ENCODE measurements around a stretch of chr9.

CAGE:
- cytosol, long polyA minus RNA: no peak
- cytosol, long polyA plus RNA: no peak
- long polyA plus RNA: no peak
- nucleus, long polyA minus RNA: no peak
- nucleus, long polyA plus RNA: no peak
Measured at GRCh38 chr9:136666912-136667951, 4.5 kb downstream of the EGFL7 start.

DNA sequence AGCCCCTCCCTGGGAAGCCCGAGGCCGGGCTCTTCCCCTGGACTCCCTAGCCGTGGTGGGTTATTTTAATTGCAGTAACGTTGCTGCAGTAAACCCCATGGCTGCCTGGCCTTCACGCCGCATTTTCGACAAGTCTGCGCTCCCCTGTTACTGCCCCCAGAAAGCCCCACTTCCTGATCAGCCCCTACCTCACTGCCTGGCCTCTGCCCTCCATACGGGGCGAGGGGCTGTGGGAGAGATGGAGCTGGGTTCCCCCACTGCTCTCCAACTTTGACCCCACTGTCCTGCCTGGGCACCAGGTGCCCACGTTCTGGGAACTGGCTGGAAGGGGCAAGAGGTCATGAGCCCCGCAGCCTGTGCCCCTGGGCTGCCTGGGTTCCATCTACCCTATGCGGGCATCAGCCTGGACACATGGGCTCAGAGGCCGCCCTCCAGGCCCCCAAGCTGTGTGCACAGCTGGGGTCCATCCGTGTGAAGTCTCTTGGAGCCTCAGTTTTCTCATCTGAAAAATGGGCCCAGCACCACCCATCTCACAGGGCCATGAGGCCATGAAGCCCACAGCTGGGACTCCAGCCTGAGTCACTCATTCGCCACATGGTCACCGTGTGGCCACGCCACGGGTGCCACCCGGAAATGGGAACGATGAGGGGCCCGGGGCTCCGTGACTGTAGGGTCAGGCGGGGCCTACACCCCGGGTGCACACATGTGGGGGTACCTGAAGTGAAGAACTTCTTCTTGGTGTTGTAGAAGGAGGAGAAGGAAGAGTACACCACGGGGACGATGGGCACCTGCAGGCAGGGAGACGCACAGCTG lies 11.5 kb downstream of the EGFL7 start:
CAGE:
- cytosol, long polyA minus RNA: no peak
- cytosol, long polyA plus RNA: no peak
- long polyA plus RNA: no peak
- nucleus, long polyA minus RNA: no peak
- nucleus, long polyA plus RNA: no peak

CAGE:
- cytosol, long polyA minus RNA: no peak
- cytosol, long polyA plus RNA: no peak
- long polyA plus RNA: no peak
- nucleus, long polyA minus RNA: no peak
- nucleus, long polyA plus RNA: no peak
Measured at GRCh38 chr9:136688353-136688545, 992 bp upstream of the AGPAT2 start.

DNA sequence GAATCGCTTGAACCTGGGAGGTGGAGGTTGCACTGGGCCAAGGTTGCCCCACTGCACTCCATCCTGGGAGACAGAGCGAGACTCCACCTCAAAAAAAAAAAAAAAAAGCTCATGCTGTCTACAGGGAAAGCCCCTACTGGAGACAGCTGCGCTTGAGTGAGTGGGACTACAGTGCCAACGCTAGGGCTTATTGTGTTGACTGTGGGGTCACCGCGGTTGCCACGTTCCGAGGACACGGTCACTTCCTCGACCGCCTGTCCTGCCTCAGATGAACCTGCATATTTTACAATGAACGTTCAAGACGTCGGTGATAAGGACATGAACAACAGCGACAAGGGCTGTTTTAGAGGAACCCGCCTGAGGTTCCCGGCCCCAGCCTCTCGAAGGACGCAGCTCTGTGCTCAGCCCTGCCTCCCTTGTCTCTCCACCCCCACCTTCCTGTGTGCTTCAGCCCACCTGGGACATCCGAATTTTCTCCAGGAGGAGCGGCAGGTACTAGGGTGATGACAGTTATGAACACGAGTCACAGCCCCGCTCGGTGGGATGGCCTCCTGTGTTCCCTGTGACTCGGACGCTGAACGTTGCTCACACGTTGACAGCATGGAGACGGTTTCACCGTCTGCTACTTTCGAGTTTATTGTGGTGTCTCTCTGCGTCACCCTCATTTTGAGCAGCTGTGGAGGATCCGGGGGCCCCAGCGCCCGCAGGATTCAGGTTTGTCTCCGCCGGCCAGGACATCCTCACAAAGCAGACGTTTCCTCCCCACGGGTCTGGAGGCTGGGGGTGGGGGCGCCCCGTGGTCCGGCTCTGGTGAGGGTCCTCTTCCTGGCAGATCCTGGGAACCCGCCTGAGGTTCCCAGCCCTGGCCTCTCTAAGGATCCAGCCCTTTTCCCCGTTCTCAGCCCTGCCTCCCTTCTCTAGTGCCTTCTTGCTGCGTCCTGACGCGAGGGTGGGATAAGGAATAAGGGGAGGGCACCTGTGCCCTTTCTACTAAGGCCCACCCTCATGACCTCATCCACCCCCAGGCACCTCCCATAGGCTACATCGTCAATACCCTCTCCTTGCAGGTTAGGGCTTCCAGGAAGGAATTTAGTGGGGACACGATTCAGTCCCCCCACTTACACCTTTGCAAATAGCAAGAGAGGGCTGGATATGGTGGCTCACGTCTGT lies 11.1 kb upstream of the DIPK1B start:
CAGE:
- cytosol, long polyA minus RNA: no peak
- cytosol, long polyA plus RNA: no peak
- long polyA plus RNA: no peak
- nucleus, long polyA minus RNA: no peak
- nucleus, long polyA plus RNA: no peak

CAGE:
- cytosol, long polyA minus RNA: no peak
- cytosol, long polyA plus RNA: no peak
- long polyA plus RNA: no peak
- nucleus, long polyA minus RNA: no peak
- nucleus, long polyA plus RNA: no peak
Measured at GRCh38 chr9:136704829-136705162, 7.6 kb upstream of the DIPK1B start.

CAGE:
- cytosol, long polyA minus RNA: no peak
- cytosol, long polyA plus RNA: no peak
- long polyA plus RNA: no peak
- nucleus, long polyA minus RNA: no peak
- nucleus, long polyA plus RNA: no peak
Measured at GRCh38 chr9:136712706-136713247, 405 bp downstream of the DIPK1B start.

CAGE:
- cytosol, long polyA minus RNA: no peak
- cytosol, long polyA plus RNA: no peak
- long polyA plus RNA: no peak
- nucleus, long polyA minus RNA: no peak
- nucleus, long polyA plus RNA: no peak
Measured at GRCh38 chr9:136714095-136715216, 2.1 kb downstream of the DIPK1B start.

GRCh38 chr9:136723109-136724409 lies 11.2 kb downstream of the DIPK1B start:
CAGE:
- cytosol, long polyA minus RNA: no peak
- cytosol, long polyA plus RNA: no peak
- long polyA plus RNA: no peak
- nucleus, long polyA minus RNA: no peak
- nucleus, long polyA plus RNA: no peak

DNA sequence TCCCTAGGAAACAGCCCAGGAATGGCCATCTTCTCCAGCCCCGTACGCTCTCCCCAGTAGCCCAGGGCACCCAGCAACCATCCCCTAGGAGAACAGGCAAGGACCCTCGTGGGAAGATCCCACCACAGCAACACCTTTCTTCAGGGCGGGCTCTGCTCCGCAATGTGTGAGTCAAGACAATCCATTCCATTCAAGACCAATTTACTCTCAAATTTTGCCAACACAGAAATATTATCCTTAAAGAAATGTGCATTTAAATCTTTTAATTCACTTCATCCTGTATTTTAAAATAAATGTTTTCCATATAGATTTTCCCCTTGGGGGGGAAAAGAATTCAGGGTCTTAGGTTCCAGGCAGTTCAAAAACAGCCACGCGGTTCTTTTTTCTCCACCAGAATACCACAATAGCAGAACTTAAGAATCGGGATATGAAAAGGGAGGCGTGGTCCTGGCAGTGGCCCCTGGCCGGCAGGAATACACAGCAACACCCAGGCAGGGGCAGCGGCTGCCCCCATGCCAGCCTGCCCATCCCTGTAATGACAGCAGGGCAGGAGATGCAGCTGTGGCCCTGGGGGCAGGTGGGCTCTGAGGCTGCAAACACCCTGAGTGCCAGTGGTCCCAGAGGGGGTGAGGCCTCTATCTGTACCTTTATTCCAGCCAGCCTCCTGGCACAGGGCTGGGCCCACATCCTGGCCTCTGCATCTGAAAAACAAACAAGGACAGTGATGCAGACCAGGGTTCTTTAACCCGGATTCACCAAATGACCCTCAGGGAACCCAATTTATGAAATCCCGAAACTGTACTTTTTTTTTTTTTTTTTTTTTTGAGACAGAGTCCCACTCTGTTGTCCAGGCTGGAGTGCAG lies 12.3 kb downstream of the DIPK1B start:
CAGE:
- cytosol, long polyA minus RNA: no peak
- cytosol, long polyA plus RNA: no peak
- long polyA plus RNA: no peak
- nucleus, long polyA minus RNA: no peak
- nucleus, long polyA plus RNA: start-site peak on the minus strand centred at position 460 of the sequence, 8 bp wide, 79 and 29 reads in 2 replicates

CAGE:
- cytosol, long polyA minus RNA: no peak
- cytosol, long polyA plus RNA: no peak
- long polyA plus RNA: no peak
- nucleus, long polyA minus RNA: no peak
- nucleus, long polyA plus RNA: no peak
Measured at GRCh38 chr9:136805936-136806963, 1.5 kb upstream of the RABL6 start.

DNA sequence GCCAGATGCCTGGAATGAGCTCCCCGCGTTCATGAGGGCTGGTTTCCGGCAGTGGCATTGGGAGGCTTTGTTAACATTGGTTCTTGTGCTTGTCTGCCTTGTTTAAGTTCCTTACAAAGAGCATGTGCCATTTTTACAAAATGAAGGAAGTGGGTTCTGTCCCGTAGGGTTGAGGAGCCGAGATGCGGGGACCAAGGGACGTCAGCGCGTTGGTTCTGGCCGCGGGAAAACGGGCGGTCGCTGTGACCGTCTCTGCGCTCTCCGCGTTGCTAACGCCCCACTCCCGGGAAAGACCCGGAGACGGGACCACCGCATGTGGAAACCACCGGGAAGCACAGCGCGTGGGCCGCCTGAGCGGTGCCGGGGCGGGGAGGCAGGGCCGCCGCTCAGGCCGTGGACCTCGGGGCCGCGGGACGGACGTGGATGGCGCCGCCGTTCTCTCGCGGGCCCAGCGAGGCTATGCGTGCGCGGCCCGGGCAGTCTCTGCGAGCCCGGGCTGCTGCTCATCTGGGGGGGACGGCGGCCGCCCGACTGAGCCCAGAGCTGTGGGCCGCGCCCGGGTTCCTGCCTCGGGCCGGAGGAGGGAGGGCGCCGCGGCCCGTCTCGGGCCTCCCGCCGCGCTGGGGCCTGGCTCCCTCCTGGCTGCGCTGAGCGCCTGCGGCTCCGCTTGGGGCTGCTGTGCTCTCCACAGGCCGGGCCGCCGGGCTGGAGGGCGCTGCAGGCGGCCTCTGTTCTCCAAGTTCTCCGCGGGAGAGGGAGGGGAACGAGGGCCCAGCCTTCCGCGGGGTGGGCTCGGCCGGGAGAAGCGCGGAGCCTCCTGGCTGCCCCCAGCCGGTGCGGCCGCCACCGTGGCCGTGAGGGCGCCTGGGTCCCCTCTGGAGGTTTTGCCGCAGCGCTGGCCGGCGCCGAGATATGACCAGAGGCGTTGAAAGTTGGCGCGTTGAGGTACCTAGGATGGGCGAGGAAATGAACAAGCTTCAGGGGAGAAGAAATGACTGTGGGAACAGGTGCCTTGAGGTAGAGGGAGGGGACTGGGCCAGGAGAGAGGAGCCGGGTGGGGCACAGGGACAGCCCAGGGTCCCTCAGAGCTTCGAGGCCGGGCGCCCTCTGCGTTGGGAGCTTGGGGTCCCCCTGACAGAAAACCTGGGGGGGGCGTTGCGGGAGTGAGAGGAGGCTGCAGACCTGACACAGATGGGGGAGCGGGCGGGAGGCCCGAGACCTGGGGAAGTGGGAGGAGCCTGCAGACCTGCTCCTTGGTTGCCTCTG lies 13.7 kb downstream of the RABL6 start:
CAGE:
- cytosol, long polyA minus RNA: no peak
- cytosol, long polyA plus RNA: no peak
- long polyA plus RNA: no peak
- nucleus, long polyA minus RNA: no peak
- nucleus, long polyA plus RNA: no peak

DNA sequence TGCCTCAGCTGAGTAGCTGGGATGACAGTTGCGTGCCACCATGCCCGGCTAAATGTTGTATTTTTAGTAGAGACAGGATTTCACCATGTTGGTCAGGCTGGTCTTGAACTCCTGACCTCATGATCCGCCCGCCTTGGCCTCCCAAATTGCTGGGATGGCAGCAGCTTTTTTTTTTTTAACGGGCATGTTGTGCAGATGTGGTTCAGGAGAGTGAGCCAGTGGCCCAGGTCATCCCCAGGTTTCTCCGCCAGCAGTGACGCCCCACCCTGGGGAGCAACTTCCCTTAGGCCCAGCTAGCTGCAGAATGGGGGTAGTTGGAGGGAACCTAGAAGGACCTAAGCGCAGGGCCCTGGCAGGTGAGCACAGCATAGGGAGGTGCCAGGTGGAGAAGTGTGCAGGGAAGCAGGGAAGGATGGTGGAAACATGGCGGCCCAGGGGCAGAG lies 6.1 kb upstream of the TRAF2 start:
CAGE:
- cytosol, long polyA minus RNA: no peak
- cytosol, long polyA plus RNA: no peak
- long polyA plus RNA: no peak
- nucleus, long polyA minus RNA: no peak
- nucleus, long polyA plus RNA: no peak

DNA sequence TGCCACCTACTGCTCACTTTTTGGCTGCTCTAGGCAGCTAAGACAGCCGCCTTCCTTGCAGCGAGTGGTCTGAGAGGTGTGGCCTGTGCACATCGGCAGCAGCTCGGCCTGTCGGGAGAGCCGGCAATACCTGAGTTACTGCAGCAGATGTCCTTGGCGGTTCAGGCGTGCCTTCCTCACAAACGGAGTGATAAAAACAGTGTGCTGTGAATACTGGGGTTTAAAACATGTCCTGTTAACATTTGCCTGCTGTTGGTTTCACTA lies 12.8 kb downstream of the TRAF2 start:
CAGE:
- cytosol, long polyA minus RNA: no peak
- cytosol, long polyA plus RNA: no peak
- long polyA plus RNA: no peak
- nucleus, long polyA minus RNA: no peak
- nucleus, long polyA plus RNA: no peak

GRCh38 chr9:136921591-136922323 lies 22.8 kb downstream of the FBXW5 start:
CAGE:
- cytosol, long polyA minus RNA: no peak
- cytosol, long polyA plus RNA: no peak
- long polyA plus RNA: no peak
- nucleus, long polyA minus RNA: no peak
- nucleus, long polyA plus RNA: no peak

DNA sequence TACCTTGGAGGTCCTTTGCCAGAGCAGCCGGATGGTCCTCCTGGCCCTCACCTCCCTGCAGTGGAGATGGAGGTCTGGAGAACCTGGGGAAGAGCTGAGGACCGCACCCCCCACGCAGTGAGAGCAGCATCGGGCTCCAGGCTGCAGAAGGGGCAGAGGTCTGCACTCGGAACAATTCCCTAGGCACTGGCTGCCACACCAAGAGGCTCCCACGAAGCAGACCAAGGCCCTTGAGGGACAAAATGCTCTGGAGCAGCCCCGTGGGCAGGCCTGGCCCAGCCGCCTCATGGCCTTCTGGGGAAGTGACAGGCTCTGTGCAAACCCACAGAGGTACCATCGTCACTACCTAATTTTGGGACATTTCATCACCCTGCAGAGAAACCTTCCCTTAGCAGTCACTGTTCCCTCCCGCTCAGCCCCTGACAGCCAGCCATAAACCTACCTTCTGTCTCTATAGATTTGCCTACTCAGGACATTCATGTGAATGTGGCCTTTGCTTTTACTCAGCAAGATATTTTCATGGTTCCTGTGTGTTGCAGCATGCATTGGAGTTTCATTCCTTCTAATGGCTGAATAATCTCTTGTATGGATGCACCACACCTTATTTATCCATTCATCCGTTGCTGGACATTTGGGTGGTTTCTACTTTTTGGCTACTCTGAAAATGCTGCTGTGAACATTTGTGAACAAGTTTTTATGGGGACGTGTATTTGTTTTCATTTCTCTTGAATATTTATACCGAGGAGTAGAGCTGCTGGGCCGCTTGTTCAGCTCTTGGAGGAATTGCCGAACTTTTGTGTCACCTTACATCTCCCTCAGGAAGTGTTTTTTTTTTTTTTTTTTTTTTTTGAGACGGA lies 15.8 kb downstream of the FBXW5 start:
CAGE:
- cytosol, long polyA minus RNA: no peak
- cytosol, long polyA plus RNA: no peak
- long polyA plus RNA: no peak
- nucleus, long polyA minus RNA: no peak
- nucleus, long polyA plus RNA: no peak

DNA sequence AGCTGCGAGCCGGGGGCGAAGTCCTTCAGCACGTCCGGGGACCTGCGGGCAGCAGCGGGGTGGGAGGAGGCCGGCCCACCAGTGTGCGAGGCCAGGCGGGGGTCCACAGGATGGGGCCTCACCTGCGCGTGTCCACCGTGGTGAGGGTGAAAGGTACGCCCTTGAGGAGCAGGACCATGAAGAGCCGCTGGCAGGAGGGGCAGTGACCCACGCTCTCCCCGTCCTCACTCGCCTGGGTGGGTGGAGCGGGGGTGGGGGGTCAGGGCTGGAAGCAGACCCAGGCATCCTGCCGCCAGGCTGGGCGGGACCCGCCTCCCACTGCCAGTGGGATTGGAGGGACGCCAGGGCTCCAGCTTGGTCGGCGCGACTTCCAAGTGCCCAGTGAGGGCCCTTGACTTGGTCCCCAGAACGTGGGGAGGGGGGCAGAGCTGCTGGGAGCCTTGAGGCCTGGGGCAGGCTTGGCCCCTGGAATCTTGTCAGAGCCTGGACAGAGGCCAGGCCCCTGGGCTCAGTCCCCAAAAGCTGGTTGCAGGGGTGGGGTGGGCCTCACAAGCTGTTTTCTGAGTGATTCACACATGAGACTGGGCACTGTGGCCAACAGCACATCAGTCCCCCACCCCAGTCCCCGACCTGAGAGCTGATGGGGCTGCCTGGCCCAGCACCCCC lies 709 bp downstream of the CLIC3 start:
CAGE:
- cytosol, long polyA minus RNA: no peak
- cytosol, long polyA plus RNA: no peak
- long polyA plus RNA: no peak
- nucleus, long polyA minus RNA: no peak
- nucleus, long polyA plus RNA: no peak

DNA sequence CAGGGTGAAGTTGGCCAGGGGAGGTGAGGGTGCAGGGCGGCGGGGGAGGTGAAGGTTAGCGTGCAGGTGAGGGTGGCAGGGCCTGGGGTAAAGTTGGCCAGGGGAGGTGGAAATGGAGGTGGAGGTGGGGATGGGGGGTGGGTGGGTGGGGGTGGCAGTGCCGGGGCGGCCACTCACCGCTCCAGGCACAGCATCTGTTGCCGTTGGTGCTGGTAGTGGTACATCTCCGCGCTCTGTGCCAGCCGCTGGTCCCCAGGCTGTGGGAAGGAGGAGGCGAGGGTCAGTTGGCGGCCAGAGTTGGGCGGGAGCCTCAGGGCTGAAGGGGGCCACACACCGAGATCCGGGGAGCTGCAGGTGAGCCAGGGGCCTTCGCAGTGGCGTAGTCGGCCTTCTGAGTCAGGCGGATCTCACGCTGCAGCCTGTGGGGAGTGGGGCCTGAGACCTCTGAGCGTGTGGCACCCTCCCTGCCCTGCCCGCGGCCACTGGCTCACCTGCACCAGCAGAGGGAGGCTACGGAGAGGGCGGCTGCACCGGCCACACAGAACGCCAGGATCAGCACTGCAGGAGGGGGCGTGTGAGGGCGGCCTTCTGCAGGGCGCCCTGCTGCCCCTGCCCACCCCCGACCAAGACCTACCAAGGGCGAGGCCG lies 5.7 kb downstream of the NPDC1 start:
CAGE:
- cytosol, long polyA minus RNA: no peak
- cytosol, long polyA plus RNA: no peak
- long polyA plus RNA: no peak
- nucleus, long polyA minus RNA: no peak
- nucleus, long polyA plus RNA: no peak

CAGE:
- cytosol, long polyA minus RNA: no peak
- cytosol, long polyA plus RNA: no peak
- long polyA plus RNA: no peak
- nucleus, long polyA minus RNA: no peak
- nucleus, long polyA plus RNA: no peak
Measured at GRCh38 chr9:137042947-137043450, 3.0 kb downstream of the NPDC1 start.

DNA sequence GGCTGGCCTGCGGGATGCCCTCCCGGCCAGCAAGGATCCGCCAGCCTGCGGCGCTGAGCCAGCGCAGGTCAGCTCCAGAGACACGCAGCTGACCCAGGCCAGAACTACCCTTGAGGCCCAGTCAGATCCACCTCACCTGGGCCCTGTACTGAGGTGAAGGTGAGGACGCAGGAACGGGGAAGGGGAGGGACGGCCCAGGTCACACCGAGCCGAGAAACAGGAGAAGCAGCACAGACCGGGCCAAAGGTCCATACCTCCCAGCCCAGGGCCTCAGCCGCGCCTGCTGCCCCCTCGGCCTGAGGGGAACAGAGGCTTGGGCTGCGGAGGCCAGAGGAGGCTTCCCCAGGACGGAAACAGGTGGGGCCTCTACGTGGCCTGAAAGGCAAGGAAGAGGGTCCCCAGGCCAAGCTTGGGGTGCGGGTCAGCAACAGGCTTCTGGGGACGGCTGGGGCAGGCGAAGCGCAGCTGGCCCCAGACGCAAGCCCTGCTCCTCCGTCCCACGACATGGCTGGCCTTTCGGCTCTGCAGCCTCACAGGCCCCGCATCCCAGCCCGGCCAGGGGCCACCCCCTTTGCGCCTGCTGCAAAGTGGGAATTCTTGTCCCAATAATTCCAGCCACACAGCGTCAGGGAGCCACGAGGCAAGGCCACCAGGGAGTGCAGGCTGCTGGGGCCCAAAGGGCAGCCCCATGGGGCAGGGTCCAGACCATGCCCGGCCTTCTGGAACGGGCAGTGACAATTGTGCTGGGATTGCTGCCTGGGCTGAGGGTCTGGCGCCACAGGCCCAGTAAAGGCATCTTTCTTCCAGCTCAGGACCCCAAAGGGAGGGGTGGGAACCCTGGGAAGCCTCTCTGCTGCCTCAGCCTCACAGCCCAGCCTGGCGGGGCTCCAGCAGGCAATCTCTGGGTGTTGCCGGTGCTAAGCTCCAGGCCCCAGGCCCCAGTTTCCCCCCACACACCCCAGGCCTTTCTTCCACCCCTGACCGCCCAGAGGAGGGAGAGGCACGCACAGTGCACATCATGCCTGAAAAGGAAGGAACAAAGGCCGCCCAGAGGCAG lies 1.0 kb upstream of the ENTPD2 start:
CAGE:
- cytosol, long polyA minus RNA: no peak
- cytosol, long polyA plus RNA: no peak
- long polyA plus RNA: no peak
- nucleus, long polyA minus RNA: no peak
- nucleus, long polyA plus RNA: no peak

CAGE:
- cytosol, long polyA minus RNA: no peak
- cytosol, long polyA plus RNA: no peak
- long polyA plus RNA: no peak
- nucleus, long polyA minus RNA: no peak
- nucleus, long polyA plus RNA: no peak
Measured at GRCh38 chr9:137070982-137071492, 680 bp upstream of the SAPCD2 start.